Left common carotid artery plus branches (tissue), 1 donor: ENCODE measurements around the gene IL1RL2.

GRCh38 chr2:100107977-100108523, 34.3 kb downstream of the AFF3 start:
- PRO-cap = no peak

DNA sequence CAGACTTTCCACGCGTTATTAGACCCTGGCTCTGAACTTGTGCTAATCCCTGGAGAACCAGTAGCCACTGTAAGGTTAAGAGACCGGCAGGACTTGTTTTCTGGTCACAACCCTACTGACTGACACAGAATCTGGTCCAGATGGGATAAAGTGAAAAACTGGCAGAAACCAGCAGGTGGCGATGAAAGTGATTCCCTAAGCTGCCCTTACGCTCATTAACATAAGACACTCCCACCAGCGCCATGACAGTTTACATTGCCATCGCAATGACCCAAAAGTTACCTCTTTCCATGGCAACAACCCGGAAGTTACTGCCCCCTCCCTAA, 35.6 kb upstream of the AFF3 start:
- PRO-cap = no peak

- PRO-cap = no peak
Measured at GRCh38 chr2:100291774-100292705, 30.3 kb downstream of the LONRF2 start.

GRCh38 chr2:100395196-100395745, 22.2 kb downstream of the CHST10 start:
- PRO-cap = no peak

- PRO-cap = no peak
Measured at GRCh38 chr2:100580467-100581484, 18.0 kb downstream of the PDCL3 start.

- PRO-cap = no peak
Measured at GRCh38 chr2:100887900-100888685, 68.2 kb downstream of the NPAS2 start.

- PRO-cap = no peak
Measured at GRCh38 chr2:101268463-101268743, 15.7 kb downstream of the CNOT11 start.

DNA sequence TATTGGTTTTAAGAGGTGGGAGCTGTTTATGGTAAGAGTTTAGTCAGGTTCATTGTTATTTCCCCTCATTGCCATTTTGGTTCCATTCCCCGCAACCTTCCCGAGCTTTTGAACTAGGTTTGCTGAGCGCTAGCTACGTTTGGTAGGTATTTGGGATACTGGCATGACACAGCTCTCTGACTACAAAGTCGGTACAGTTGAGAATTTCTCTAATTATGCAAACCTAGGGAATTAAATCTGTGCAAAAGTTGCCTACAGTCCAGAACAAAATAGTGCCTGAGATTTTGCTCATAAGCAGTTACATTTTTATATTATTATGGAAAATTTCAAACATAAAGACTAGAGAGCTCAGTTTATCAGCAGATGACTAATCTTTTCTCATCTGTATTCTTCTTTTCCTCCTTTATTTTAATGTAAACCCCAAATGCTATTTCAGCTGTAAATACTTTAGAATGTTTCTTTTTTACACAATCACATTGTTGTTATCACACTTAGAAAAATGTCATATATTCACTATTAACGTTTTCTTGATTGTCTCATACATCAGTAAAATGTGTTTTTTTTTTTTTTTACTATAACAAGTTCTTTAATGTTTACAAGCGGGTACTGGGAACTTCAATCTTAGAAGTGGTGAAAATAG, 2.8 kb downstream of the MAP4K4 start:
- PRO-cap = no peak

- PRO-cap = no peak
Measured at GRCh38 chr2:101866205-101866655, 125.5 kb upstream of the IL1R2 start.

GRCh38 chr2:101891133-101892248, 100.3 kb upstream of the IL1R2 start:
- PRO-cap = no peak

DNA sequence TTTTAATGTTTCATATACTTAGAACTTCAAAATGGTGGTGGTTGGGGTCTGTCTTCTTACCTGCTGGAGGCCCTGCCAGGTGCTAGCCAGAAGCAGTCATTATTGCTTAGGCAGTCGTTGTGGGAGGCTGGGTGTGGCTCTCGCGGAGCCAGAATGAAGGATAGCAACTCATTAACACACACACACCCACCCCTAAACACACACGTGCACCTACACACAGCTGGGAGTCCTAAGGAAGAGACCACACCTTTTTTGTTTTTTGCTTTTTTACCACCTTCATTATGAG, 4.4 kb upstream of the IL1R2 start:
- PRO-cap = no peak

GRCh38 chr2:102010930-102011625, 19.3 kb downstream of the IL1R2 start:
- PRO-cap = no peak

DNA sequence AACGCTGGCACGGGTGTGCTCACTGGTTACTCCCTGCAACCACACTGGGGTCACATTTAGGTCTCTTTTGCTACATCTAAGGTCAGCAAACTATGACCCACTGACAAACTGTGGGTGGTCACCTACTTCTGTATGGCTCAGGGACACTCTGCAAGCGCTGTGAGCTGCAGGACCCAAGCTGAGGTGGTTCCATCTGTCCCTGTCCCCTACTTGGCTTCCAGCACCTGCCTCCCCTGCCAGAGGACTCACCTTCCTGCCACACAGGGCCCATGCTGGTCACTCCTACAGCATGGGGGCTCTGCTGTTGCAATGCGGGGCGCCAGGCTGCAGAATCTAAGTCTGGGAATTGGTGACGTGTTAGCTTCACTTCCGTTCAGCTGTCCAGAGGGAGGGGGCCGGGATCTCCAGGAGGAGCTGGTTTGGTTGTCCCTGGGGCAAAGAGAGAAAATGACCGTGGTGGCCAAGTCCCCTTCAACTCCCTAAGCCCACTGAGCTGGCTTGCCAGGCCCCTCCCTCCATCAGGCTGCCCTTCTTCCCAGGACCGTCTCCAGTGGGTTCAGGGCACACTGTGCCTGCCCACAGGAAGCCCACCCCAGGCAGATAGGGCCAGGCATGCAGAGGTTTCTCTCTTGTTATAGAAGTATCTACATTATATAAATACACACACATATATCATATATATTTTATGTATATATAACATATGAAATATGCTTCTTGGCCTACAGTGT, 69.5 kb downstream of the IL1R2 start:
- PRO-cap = no peak

- PRO-cap = no peak
Measured at GRCh38 chr2:102063366-102063990, 71.7 kb downstream of the IL1R2 start.

- PRO-cap = no peak
Measured at GRCh38 chr2:102082410-102083424, 59.8 kb upstream of the IL1R1 start.

- PRO-cap = no peak
Measured at GRCh38 chr2:102105914-102106608, 36.5 kb upstream of the IL1R1 start.

DNA sequence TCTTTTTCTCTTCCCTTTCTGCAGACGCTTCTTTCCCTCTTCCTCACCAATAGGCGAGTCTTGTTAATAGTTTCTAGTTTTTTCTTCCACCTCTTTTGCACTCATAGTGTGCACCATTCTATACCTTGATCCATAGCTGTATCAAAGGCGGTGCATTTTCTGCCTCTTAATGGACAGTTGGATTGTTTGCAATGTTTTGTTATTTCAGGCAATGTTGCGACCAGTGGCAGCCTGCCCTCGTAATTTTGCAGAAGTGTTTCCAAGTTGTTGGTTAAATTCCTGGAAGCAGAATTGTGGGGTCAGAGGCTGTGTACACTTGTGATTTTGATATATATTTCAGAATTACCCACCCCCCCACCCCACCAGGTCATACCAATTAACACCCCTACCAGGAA, 32.5 kb upstream of the IL1R1 start:
- PRO-cap = no peak

DNA sequence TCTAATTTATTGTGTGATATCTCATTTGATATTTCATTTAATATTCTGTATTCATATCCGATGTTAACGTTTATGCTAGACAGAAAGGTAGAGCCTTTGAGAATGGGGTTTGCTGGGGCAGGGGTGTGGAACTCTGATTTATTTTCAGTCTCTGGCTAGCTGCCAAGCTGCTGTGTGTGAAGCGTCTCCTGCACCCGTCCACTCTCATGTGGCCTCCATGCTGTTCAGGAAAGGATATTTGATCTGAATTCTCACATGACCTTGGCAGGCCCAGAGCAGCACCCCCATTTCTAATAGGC, 1.5 kb downstream of the IL1R1 start:
- PRO-cap = unidirectional peak, minus-strand start at position 213 of the sequence

DNA sequence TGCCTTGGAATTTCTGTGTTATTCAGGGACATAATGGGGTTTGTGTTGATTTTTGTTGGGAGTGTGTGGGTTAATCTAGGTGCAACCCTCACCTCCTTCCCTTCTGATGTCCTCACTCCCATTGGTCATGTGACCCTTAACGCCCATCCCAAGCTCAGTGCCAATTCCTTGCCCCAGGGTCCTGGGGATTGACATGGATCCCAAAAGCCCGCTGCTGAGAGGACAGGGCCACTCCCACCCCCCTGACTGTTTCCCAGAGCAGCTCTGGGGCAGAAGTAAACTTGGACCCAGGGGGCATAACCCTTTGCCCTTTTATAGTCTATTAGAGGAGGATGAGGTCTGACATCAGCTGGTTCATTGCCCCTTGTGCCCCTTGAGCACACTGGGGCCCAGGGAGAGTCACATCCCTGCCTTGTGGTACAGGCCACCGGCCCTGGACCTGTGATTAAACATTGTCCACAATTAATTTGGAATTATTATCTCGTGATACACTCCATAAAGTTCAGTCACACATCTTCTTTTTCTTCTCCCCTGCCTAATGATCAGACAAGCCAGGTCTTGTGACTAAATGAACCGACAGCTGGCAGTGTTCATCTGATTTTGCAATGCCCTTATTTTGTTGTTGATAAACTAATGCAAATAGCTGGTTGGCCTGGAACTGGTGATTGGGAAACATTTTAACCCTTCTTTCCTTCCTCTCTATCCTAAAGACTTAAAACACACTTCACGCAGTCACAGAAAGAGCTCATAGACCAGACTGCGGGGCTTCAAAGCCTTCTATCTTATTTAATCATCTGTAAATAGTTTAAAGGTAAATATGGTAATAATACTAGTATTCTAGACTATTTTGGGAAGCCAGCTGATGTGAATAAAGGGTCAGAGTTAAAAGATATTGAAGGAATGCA, 13.1 kb downstream of the IL1R1 start:
- PRO-cap = no peak

DNA sequence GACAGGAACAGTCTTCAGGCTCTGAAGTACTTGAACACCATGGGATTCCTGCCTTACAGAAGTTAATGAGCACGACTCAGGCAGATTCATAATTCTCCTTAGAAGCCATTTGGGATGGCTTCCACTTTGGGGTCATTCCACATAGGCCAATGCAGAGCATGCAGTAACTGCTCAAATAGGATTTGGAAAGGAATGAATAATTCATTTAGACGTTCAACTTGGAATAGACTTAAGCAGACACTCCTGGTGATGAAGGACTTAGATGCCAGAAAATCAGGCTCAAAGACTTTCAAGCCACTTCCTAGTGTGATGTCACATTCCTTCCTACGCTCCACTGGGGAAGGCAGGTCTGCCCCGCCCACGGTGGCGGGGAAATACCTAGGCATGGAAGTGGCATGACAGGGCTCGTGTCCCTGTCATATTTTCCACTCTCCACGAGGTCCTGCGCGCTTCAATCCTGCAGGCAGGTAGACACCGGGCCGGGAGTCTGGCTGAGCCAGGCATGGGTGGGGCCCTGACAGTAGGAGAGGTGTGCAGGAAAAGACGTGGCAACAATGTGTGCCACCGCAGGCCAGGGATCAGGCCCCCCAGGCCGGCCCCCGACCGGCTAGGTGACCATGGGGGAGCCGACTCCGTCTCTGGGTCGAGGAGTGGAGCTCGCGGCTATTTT, at the start of gene IL1RL2:
Gene IL1RL2, plus strand, starts transcription at position 404 of the 670 bp plus-strand sequence.
- PRO-cap = no peak